Frontal cortex (tissue), 2 donors: ENCODE data around the gene DNAH5.

GRCh38 chr5:6636042-6636942 is 3.1 kb downstream of the SRD5A1 start:
- RAMPAGE, long total RNA, result no peak

DNA sequence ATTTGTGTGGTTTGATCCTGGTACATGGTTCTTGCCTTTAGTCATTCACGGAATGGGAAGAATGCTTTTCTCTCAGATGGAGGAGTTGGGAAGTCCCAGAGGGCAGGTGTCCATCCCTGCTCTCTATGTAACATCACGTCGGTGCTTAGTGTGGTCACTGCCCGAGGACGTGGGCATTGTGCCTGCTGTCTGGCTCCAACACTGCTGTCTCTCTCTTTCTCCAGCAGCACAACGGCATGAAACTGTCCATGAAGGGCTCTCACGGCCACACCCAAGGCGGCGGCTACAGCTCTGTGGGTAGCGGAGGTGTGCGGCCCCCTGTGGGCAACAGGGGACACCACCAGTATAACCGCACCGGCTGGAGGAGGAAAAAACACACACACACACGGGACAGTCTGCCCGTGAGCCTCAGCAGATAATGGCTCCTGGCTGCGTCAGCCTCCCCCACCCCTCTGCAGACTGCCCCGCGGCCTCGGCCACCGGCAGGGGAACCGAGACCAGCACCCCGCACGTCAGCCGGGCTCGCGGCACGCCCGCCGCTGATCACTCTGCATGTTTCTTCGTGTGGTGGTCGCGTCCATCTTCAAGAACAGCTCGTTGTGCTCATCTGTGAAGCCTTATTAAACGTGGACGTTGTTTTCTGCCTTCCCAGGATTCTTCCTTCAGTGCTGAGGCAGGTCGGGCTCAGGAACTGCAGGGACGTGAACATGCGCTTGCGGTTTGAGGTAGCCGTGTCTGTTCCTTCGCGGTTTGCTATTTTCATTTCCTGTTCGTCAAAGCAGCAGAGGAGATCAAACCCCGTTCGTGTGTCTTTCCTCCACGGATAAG is 41.5 kb downstream of the TENT4A start:
- RAMPAGE, long total RNA, result no peak

DNA sequence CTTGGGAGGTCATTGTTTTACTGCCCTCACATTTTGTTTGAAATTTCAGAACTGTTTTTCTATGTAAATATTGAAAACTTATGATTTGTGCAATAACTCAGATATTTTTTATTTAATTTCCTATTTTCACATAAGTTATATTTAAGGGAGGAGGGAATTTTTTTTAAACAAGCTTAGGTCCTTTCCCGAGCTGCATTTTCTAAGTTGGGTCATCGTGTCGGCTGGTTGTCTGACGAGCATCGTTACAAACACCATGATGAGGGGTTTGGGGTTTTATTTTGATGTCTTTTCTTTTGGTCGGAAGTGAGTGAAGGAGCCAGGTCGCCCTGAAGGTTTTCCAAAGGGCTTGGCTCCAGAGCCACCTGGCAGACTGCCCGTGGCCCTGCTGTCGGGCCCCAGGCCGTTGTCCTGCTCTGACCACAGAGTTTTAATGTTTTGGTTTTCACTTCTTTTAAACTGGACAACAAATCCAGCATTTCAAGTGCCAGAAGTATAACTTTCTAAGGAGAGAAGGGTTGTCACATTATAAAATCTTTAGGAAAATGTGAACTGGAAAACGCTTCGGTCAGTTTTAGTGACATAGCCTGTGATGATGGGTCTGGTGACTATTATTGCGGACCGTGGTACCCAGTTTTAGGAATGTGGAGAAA is 42.2 kb downstream of the TENT4A start:
- RAMPAGE, long total RNA, result no peak

GRCh38 chr5:6832881-6833535 is 119.8 kb downstream of the TENT4A start:
- RAMPAGE, long total RNA, result no peak

GRCh38 chr5:7251121-7251614 is 144.8 kb upstream of the ADCY2 start:
- RAMPAGE, long total RNA, result no peak

- RAMPAGE, long total RNA, result no peak
These were observed 639 bp downstream of the ADCY2 start for GRCh38 chr5:7396530-7397023.

- RAMPAGE, long total RNA, result start-site peak on the plus strand at chr5:8457696-8457730, 178 and 28 reads in 2 replicates
These were observed 588.4 kb downstream of the MTRR start for GRCh38 chr5:8457293-8457861.

- RAMPAGE, long total RNA, result no peak
These were observed 761.7 kb downstream of the SEMA5A start for GRCh38 chr5:8784128-8784623.

- RAMPAGE, long total RNA, result no peak
These were observed 1.2 kb downstream of the SEMA5A start for GRCh38 chr5:9544241-9545550.

DNA sequence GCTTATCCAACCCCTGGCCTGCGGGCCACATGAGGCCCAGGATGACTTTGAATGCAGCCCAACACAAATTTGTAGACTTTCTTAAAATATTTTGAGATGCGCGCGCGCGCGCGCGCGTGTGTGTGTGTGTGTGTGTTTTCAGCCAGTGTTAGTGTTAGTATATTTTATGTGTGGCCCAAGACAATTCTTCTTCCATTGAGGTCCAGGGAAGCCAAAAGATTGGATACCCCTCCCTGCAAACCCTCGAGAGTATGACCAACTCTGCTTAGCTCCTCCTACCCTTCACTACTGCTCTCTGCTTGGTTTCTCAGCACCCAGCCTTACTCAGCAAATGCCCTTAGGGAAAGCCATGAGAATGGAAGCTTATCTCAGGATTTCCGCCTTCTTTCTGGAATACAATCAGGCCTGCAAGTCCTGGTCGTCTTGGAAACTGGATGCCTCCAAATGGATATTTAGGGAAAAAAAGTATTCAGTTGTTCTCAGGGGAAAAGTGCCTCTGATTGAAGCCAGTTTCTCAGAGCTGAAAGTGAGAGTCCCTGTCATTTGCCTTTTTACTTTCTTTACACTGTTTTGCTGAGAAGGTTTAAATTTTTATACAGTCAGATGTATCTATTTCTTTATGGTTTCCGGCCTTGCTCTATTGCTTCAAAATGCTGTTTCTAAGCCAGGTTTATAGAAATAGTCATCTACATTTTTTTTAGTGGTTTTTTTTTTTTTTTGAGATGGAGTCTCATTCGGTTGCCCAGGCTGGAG is 26.8 kb downstream of the ANKRD33B start:
- RAMPAGE, long total RNA, result no peak

- RAMPAGE, long total RNA, result no peak
These were observed 61.8 kb downstream of the DAP start for GRCh38 chr5:10699117-10699836.

DNA sequence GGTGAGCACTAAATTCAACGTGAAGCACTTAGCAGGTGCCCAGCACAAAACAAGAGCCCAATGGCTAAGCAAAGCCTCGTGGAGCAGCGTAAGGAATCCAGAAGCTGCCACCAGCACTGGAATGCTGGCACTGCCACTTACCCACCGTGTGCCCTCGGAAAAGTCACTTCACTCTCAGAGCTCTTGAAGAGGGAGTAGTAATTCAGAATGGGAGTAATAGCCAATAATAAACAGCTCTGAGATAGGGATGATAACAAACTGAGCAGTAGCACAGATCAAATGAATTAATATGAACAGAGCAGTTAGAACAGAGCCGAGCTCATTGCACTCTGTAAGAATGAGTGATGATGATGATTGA is 16.3 kb downstream of the DAP start:
- RAMPAGE, long total RNA, result no peak

DNA sequence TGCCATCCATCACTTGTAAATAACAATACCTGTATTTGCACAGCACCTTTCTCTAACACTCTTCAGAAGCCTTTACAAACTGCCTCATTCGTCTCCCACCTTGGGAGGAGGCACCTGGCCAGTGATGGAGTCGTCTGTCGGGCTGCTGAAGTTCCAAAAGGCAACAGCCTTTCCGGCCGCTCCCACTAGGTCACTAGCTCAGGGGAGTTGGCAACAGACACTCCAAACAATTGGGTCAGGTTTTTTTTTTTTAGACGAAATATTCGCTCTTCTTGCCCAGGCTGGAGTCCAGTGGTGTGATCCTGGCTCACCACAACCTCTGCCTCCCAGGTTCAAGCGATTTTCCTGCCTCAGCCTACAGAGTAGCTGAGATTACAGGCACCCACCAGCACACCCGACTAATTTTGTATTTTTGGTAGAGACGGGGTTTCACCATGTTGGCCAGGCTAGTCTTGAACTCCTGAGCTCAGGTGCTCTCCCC is 4.0 kb downstream of the DAP start:
- RAMPAGE, long total RNA, result no peak

DNA sequence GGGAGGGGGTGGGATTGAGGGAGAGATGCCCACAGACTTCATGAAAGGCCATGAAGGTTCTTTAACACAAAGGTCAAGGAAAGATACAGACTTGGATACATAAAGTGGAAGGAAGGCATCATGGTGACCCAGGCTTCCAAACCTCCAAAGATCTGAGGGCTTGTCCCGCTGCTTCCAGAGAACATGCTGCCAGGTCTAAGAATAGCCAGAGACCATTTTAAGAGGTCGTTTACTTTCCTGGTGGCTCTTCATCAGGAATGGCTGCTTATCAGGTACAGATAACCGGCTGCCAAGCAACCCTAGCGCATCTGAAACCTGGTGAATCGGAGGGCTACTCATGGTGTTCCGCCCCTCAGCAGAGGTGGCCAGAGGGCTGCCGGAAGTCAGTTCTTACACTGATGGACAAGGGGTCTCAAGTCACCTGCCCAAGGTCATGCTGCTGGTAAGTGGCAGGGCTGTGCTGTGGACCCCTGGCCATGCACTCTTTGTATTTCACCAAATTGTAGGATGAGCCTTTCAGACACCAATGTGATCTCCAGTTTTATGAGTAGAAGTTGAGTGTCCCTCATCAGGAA is 251.3 kb upstream of the DAP start:
- RAMPAGE, long total RNA, result no peak

GRCh38 chr5:11549283-11549546 is 355.0 kb downstream of the CTNND2 start:
- RAMPAGE, long total RNA, result no peak

DNA sequence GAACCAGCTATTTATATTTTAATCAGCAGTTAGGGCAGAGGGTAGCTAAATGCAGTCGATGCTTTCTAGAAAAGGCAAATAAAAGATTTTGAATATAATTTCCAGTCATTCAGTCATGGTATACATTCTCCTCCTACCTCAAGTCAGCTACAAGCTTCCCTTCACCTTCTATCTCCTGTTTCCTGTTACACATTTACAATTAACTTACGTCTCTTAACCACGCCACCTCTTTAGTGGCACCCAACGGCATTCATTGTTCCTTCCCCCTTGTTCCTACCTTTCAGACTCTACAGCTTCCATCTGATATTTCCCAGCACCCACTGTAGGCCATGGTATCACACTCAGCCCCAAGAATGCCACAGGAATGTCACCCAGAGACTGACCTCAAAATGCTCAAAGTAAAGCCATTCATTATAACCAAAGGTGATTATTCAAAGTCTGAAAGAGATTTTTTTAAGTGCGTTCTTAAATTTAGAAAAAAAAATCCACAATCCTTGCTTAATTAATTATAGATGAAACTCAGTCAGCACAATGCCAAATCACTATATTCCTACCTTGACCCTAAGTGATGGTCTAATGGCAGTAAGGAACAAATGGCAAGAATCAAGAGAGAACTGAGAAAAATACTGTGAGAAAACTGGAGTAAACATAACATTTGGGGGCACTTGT is 52.3 kb downstream of the CTNND2 start:
- RAMPAGE, long total RNA, result no peak

GRCh38 chr5:12662311-12663122 is 758.3 kb upstream of the CTNND2 start:
- RAMPAGE, long total RNA, result no peak

GRCh38 chr5:13944407-13944906 is at the start of gene DNAH5:
TSS of gene DNAH5 (minus strand) at chr5:13944688.
- RAMPAGE, long total RNA, result no peak

GRCh38 chr5:13985558-13986536 is 41.4 kb upstream of the DNAH5 start:
- RAMPAGE, long total RNA, result no peak

DNA sequence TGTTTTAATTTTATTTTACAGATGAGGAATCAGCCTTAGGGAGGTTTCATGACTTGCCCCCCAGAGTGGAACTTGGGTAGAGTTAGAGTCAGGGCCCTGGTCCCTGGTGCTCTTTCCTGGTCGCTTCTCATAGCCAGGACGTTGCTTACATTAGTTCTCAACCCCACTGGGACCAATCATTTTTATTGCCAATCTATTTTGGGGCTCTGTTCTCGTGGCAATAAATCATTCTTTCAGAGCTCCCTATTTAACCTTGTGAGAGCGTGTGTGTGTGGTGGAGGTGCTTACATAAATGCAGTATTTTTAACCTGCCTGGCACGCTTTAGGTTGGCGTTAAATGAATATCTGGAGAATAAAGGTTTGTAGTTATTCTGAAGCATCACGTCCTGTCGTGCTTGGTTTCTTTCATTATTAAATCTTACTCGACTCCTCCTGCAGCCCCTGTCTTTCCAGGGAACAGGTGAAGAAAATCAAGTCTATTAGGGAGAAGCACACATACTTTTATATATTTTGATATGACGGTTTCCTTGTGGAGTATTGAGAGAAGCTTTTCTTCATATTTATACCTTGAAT is 4.1 kb downstream of the TRIO start:
- RAMPAGE, long total RNA, result no peak